CD14-positive monocyte (primary cell): ENCODE data around the gene CFAP298.

GRCh38 chr21:31219146-31219649, 124.9 kb downstream of the TIAM1 start:
- CAGE, long polyA plus RNA, result no peak

DNA sequence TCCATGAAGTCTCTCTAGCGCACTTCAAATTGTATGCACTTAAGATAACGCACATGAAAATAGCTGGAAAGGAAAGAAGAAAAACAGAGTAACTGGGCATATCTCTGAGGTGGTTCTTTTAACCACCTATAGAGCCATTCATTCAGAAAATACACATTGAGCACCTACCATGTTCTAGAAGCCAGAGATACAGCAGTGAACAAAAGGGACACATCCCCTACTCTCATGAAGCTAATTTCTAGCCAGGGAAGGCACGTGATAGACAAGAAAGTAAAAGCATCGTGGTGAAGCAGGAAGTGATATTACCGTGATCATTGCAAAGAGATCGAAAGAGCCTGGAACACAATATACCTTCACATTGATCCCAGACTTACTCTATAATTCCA, 76.0 kb downstream of the TIAM1 start:
- CAGE, long polyA plus RNA, result no peak

- CAGE, long polyA plus RNA, result no peak
These were observed 74.5 kb upstream of the TIAM1 start for GRCh38 chr21:31418702-31418903.

DNA sequence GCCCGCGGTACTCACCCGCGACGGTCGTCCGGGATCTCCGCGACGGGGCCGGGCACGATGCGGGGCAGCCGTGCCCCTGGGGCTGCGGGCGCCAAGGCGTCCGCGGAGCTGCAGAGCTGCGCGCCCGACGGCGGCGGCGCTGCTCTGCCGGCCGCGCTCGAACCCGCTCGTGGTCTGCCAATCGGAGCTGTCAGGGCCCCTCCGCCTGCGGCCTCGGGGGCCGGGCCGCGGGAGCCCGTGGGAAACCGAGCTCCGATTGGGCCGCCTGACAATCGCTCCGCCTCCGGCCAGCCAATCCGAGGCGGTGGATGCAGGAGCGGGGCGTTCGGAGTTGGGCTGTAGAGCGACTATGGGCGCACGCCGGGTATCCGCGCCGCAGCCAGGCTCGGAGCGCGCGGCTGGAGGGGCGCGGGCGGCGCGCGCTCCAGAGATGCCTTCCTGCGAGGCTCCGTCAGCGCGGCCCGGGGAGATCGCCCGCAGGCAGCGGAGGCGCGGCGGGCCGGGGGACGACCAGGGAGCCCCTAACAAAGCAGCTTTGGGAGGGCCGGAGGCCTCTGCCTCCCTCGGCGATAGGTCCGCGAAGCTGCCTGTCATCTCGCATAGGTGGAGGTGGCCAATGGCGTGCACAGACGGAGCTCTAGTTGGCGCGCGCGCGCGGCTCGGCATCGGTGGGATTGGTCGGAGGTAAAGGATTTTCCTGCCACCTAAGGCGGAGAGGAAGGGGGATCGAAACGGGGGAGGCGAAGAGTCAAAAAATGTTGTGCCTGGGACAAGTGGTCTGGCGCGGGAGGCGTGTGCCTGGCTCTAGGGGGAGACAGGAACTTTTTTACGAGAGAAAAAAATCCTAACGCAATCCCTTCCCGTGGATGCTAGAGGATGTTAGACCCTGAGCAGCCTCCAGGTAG, 100.3 kb upstream of the SOD1 start:
- CAGE, long polyA plus RNA, result no peak

DNA sequence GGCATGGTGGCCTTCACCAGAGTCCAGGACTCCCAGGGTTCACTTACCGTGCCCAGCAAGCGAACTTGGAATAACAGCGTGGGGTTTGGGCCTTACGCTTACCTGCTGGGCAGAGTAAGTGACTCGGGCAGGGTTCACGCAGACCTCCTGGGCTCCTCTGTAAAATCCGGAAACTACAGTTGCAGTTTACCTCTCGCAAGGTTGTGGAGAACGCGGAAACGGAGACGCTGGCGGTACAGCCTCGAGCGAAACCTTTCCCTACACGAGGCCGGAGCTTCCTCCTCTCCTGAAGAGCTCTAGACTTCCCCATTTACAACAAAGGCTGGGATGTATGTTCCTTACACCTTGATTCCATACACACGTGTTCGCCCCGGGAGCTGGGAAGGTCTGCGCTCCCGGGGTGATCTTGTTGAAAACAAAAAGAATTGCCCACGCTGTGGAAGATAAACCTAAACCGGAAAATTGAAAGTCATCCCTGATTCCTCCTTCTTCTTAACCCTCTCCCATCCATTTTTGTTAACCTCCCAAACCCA, 99.6 kb upstream of the SOD1 start:
- CAGE, long polyA plus RNA, result no peak

DNA sequence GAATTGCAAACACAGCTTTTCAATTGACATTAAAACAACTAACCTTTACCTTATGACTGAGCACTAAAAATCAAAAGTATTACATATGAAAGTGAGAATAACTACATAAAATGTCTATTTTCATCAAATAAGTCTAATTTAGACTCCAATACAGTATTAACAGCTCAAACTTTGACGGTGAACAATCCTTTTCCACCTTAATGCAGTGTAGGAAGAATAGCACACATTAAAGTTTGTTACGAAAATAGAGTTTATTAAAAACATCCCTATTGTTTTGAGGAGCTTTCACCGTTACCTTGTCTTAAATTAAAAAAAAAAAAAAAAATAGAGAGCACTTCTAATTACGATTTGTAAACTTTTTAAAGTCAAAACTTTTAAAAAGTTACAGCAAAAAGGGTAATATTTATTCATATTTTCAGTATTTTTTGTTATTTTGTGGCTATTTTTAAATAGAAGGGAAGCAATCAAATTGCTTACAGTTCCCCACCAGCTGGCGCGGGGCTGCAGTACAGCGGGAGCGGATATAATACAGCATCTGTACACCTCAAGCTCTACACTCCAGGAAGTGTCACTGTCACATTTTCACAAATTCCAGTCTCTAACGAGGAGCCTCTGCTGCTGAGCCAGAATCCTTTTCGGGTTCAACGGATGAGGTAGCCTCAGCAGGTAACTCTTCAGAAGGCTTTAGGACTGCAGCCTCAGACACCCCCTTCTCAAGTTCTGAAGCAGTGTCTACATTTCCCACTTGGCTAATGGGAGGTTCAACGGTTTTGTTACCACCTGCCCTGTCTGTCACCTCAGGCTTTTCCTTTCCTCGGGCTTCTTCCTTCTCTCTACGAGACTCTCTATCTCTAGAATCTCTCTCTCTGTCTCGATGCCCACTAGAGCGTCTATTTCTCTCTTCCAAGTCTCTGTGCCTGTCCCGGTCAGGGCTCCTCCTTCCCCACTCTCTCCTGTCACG, 11.6 kb downstream of the SOD1 start:
- CAGE, long polyA plus RNA, result no peak

DNA sequence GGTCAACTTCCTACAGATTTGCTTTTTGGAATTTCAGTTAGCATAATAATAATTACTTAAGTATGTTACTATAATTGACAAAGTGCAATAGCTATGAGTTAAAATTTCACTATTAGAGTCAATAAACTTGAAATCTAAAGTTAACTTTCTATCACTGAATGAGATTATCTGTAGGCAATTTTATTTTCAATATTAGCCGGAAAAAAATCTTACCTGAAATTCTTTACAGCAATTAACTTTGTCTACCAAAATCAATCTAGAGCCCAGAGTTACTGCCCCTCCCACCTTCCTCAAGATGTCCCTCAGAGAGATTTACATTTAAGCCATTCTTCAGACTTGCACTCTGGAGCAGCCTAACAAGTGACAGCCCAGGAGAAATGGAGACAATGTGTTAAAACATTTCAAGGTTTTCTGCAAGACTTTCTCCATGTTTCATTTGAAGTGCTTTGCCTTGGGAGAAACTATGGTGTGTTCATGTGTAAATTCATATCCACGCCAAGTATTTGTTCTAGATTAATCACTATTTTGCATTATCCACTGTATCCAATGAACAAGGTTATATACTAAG, 20.4 kb downstream of the SOD1 start:
- CAGE, long polyA plus RNA, result no peak

DNA sequence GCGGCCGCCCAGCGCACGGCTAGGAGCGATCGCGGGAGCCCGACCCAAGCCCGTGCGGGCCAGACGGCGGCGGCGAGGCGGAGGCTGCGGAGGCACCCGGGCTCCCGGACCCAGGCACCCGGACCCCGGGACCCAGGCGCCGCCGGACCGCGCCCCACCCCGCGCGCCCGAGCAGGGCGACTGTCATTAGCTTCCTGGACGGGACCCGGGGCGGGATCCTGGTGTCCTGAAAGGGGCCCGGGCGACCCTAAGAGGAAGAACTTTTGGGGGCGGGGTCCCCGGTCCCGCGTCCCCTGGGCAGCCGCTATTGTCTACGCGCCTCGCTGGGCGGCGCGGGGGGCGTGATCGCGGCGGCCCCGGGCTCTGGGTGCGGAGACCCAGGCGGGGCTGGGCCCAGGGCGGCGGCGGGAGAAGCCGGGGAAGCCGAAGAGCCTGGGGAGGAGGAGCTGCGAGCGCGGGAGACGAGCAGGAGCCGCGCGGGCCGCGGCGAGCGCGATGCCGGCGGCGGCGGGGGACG, 418 bp downstream of the HUNK start:
- CAGE, long polyA plus RNA, result no peak

- CAGE, long polyA plus RNA, result no peak
These were observed 1.3 kb downstream of the HUNK start for GRCh38 chr21:31873936-31874632.

GRCh38 chr21:32246427-32246889, 32.4 kb downstream of the MIS18A start:
- CAGE, long polyA plus RNA, result no peak

- CAGE, long polyA plus RNA, result no peak
These were observed 16.9 kb downstream of the MRAP start for GRCh38 chr21:32315550-32315859.

- CAGE, long polyA plus RNA, result no peak
These were observed 31.3 kb downstream of the MRAP start for GRCh38 chr21:32329877-32330418.

DNA sequence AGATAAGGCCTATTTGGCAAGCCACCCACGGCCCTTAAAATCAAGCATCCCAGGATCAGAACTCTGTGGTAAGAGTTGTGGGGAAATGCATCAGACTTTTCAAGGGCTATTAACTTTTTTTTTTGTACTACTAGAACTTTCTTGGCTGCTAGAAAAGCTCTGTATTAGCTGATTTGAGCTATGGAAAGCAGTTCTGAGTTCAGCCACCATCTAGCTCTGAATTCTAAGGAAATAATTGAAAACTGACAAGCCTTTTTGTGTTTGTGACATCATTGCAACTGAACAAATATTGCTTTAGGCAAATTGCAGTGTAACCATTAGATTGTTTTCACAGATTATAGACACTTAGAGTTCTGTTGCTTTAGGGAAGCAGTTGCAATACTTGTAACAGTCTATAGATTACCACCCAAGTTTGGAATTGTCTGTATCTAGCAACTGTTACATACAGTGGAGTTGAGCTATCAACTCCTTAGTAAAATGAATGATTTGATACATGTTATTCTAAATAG, 1.7 kb downstream of the EVA1C start:
- CAGE, long polyA plus RNA, result no peak

GRCh38 chr21:32494783-32495851, 82.6 kb downstream of the EVA1C start:
- CAGE, long polyA plus RNA, result no peak

- CAGE, long polyA plus RNA, result no peak
These were observed at the start of gene CFAP298 for GRCh38 chr21:32612093-32613026. TSS of gene CFAP298 (minus strand) at chr21:32612377.

- CAGE, long polyA plus RNA, result no peak
These were observed 520 bp upstream of the OLIG2 start for GRCh38 chr21:33025001-33025828.

GRCh38 chr21:33231056-33231292, 1.2 kb downstream of the IFNAR2 start:
- CAGE, long polyA plus RNA, result no peak

- CAGE, long polyA plus RNA, result no peak
These were observed 8.9 kb downstream of the IFNAR2 start for GRCh38 chr21:33238302-33239364.

DNA sequence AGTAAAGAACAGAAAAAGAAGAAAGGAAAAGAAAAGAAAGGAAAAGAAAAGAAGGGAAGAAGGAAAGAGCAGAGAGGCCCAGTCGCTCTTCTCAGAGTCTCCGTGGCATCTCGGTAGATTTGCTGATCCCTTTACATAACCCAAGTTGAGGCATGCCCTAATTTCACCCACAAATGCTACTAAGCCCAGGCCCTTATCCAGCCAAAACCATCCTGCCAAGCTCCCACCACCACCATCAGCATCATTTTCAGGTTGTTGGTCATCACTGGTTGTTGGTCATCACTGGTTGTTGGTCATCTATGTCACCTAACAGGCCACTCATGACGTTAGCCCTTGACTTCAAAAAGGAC, 20.9 kb upstream of the IFNGR2 start:
- CAGE, long polyA plus RNA, result no peak

GRCh38 chr21:33394030-33394396, 9.2 kb upstream of the IFNGR2 start:
- CAGE, long polyA plus RNA, result no peak